AG04449 (cell line): ENCODE results near the gene EPM2AIP1.

GRCh38 chr3:33718798-33718969, 630 bp upstream of the CLASP2 start:
- RRBS = no CpG with 5 or more reads among the region's 2 CpGs

DNA sequence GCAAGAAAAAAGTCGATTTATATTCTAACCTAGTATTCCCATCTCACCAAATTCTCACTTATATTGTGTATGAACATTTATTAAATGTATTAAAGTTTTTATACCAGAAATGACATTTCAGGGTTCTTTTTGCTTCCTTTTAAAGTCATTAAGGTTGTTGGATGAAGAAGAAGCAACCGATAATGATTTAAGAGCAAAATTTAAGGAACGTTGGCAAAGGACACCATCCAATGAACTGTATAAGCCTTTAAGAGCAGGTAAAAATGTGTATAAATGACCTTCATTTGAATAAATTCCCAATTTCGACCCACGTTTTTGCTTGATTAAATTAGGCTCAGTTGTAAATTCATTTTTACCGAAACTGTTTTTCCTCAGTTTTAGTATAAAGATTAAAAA, 45.5 kb downstream of the PDCD6IP start:
- RRBS = no CpG with 5 or more reads among the region's 6 CpGs

GRCh38 chr3:34856460-34857157, 782.7 kb upstream of the ARPP21 start:
- RRBS = no CpG with 5 or more reads among the region's 6 CpGs

DNA sequence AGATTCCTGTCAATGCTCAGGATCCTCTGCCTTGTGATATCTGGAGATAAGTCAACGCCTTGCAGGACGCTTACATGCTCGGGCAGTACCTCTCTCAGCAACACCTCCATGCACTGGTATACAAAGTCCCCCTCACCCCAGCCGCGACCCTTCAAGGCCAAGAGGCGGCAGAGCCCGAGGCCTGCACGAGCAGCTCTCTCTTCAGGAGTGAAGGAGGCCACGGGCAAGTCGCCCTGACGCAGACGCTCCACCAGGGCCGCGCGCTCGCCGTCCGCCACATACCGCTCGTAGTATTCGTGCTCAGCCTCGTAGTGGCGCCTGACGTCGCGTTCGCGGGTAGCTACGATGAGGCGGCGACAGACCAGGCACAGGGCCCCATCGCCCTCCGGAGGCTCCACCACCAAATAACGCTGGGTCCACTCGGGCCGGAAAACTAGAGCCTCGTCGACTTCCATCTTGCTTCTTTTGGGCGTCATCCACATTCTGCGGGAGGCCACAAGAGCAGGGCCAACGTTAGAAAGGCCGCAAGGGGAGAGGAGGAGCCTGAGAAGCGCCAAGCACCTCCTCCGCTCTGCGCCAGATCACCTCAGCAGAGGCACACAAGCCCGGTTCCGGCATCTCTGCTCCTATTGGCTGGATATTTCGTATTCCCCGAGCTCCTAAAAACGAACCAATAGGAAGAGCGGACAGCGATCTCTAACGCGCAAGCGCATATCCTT, at the start of gene EPM2AIP1:
TSS of gene EPM2AIP1 (minus strand) at position 536 of the 719 bp plus-strand sequence.
- RRBS = 5% methylated on average over 2 of the region's 55 CpGs

DNA sequence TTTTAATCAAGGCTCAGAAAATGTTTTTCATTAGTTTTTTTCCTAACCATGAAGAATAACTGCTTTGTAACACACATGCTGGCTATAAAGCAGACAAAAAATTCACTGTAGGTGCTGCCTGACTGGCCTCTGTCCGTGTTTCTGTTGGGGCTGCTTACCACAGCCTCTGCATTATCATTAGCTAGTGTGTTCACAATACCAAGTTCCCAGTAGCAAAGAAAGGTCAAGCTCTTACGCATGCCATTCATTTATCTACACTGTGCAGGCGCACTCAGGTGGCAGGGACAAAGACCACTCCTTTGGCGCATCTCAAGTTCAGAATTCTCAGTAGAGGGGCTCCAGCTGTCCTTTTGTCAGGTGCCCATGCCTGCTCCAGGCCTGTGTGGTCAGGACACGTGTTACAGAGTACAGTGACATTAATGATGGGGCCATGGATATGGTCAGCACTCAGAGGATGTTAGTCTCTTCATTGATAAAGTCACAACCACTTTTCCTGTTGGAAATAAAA, 22.3 kb downstream of the MLH1 start:
- RRBS = no CpG with 5 or more reads among the region's 5 CpGs

GRCh38 chr3:37127329-37127815, 47.0 kb downstream of the LRRFIP2 start:
- RRBS = no CpG with 5 or more reads among the region's 1 CpG

DNA sequence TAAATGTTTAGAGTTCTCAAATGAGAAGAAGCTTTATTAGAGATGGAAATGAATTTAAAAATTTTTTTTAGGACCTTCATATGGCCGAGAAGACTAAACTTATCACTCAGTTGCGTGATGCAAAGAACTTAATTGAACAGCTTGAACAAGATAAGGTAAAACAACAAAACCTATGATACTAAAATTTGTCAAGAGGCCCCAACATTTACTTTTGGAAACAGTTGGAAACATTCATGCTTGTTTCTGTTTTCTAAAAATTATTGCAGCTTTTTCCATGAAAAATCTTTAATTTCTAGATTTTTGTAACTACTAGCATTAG, 56.1 kb downstream of the GOLGA4 start:
- RRBS = no CpG with 5 or more reads among the region's 2 CpGs

DNA sequence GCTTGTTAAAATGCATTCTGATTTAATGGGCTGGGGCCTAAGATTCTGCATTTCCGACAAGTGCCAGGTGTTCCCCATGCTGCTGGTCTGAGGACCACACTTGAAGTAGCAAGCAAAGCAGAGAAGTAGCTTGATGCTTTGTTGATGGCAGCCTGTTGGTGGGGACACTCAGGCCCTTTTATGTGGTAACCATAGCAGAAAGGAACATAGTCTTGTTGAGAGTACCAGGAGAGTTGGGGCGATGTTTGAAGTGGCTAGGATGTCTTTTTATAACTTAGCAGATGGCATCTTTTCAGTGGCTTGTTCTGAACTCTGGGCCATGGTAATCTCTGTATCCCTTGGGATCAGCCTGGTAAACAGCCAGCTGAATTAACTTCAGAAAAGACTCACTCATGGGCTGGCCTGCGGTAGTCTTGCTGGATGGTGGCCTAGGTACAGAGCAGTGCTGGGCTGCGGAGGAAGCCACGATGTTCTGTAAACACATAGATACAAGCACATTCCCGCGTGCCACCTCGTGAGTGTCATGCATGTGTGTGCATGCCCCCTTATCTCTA, 14.8 kb downstream of the ITGA9 start:
- RRBS = no CpG with 5 or more reads among the region's 8 CpGs

DNA sequence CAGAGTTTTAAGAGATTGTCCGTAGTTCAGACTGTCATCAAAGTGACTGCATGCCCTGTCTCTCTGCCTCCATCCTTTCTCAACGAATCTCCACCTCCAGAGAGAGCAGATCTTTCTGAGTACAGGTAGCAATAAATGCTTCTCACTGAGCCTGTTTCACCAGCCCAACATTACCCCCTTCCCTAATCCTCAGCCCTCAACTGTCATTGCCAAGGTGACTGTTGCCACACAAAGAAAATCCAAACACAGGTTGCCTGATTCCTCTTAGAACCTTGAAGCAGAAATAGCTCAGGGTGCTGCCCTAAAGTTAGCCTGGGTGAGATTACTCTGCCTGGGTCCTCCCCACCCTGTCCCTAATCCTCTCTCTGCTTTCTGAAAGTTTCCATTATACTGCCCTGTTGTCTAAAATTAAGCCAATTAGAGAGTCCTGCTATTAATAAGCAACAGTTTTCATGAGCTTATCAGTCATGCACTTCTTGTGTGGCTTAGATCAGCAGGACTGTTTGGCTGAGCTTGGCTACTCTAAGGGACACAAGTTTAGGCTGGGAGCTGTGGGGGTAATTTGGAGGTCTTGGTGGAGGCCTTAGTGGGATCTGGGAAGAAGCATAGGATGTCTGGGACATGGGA, 57.0 kb downstream of the ITGA9 start:
- RRBS = no CpG with 5 or more reads among the region's 2 CpGs

DNA sequence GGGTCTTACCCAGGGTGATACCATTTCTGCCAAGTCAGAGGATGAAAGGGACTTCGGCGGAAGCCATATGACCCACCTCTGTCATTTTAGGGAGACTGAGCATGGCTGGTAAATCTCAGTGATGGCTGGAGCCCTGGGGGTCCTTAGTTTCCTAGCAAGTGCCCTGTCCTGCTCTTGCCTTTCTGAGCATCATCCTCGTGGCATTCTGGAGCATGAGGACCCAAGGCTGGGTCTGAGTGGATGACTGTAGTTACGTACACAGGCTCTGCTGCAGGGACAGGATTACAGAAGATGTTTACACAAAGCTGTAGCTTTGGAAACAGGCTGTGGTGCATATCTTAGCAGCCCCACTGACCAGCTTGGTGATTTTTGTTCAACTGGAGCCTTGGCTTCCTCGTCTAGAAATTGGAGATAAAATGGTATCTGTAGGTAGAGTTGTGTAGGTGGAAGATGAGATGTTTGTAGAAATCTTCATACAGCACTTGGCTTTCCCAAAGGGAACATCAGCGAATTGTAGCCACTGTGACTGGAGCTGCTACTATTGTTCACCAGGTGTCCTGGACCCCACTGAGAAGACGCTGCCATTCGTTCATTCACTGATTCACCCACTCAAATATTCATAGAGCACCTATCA, 136.9 kb downstream of the ITGA9 start:
- RRBS = no CpG with 5 or more reads among the region's 8 CpGs

DNA sequence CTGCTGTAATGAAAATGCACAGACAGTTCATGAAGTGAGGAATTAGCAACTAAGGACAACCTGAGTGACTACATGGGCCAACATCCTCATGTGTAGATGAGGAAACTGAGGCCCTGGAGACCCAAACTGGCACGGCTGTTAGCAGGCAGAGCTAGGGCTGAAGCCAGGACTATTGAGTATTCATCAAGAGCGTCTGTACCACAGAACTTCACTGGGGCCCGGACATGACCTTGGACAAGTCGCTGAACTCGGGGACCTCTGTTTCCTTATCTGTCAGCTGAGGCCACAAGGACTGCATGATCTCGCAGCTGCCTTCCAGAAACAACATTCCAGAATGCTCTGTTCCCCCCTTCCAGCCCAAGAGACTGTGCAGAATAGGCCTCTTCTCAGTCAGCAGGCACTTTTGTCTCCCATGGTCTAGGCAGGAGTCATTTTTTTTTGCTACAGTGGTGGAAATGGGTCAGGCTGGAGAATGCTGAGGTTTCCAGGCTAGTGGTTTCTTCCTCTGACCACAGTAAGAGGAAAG, 90.2 kb upstream of the CTDSPL start:
- RRBS = no CpG with 5 or more reads among the region's 6 CpGs

DNA sequence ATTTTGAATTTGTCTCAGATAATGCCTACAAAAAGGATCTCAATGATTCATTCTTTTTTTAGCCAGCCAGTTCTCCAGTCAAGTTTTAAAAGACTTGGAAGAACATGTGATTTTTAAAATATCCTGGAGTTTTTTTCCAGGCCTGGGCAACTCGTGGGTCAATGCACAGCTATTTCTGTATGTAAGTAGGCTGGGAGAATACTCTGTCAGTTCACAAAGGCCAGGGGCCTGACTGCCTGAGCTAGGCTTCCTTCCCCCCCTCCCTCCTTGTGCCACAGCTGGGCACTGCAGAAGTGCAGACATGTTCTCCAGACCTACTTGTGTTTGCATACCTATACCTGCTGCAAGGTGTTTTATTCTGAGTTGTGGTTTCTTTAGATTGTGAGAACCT, 43.7 kb downstream of the CTDSPL start:
- RRBS = no CpG with 5 or more reads among the region's 1 CpG

DNA sequence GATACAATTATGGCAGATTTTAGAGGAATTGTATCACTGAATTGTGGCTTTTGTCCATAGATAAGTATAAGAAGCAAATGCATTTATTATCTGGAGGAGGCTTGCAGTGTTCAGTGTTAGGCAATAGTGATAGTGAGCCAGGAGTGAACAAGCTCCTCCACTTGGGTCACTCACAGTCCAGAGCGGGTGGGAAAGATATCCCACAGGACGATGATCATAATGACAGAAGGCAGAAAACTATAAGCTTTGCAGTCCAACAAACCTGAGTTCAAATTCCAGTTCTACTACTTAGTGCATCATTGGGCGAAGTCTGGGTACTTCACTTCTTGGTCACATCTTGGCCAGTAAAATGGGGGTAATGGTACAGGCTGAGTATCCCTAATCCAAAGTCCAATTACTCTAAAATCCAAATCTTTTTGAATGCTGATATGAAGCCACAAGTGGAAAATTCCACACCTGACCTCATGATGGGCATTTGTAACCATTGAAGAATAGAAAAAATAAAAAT, 63.9 kb upstream of the VILL start:
- RRBS = no CpG with 5 or more reads among the region's 3 CpGs

GRCh38 chr3:37944256-37945339, 46.0 kb upstream of the VILL start:
- RRBS = no CpG with 5 or more reads among the region's 6 CpGs

DNA sequence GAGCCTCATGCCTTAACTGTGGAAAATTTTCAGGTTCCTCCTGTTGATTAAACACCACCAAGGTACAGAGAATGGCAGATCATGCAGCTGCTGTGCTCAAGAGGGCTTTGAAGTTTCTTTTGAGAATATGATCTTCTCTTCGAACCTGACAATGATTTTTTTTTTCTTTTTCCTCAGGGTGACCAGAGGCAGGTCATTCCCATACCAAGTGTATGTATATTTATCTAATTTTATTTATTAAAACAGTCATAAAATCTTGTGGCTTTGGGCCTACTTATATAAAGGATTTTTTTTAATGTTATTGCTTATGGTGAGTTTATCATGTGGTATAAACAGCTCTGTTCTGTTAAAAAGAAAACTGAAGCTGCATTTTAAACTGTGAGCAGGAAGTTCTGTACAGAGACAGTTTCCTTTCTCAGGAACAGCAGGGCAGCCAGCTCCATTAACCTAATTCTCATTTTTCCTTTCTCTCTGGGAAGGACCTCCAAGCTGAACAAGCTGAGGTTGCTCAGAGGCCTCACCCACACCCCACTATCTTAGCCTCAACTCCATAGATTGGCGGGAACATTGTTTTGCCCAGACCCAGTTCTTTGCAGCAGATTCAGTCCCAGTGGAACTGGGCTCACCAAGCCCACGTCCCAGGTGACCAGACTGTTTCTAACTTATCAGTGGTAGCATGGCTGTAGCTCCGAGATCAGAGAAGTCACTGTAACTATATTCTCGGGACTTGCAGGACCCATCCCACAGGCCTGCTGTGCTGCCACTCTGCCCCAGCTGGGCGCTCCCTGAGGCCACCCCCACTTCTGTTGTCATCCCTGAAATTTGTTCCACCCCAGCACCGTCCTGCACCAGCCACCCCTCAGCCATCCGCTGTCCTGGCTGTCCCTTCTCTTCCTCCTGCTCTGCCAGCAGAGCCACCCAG, 33.4 kb upstream of the VILL start:
- RRBS = no CpG with 5 or more reads among the region's 8 CpGs

- RRBS = no CpG with 5 or more reads among the region's 7 CpGs
These were observed 9.6 kb downstream of the VILL start for GRCh38 chr3:37999905-38000766.

- RRBS = no CpG with 5 or more reads among the region's 4 CpGs
These were observed 1.5 kb downstream of the DLEC1 start for GRCh38 chr3:38040500-38040866.

DNA sequence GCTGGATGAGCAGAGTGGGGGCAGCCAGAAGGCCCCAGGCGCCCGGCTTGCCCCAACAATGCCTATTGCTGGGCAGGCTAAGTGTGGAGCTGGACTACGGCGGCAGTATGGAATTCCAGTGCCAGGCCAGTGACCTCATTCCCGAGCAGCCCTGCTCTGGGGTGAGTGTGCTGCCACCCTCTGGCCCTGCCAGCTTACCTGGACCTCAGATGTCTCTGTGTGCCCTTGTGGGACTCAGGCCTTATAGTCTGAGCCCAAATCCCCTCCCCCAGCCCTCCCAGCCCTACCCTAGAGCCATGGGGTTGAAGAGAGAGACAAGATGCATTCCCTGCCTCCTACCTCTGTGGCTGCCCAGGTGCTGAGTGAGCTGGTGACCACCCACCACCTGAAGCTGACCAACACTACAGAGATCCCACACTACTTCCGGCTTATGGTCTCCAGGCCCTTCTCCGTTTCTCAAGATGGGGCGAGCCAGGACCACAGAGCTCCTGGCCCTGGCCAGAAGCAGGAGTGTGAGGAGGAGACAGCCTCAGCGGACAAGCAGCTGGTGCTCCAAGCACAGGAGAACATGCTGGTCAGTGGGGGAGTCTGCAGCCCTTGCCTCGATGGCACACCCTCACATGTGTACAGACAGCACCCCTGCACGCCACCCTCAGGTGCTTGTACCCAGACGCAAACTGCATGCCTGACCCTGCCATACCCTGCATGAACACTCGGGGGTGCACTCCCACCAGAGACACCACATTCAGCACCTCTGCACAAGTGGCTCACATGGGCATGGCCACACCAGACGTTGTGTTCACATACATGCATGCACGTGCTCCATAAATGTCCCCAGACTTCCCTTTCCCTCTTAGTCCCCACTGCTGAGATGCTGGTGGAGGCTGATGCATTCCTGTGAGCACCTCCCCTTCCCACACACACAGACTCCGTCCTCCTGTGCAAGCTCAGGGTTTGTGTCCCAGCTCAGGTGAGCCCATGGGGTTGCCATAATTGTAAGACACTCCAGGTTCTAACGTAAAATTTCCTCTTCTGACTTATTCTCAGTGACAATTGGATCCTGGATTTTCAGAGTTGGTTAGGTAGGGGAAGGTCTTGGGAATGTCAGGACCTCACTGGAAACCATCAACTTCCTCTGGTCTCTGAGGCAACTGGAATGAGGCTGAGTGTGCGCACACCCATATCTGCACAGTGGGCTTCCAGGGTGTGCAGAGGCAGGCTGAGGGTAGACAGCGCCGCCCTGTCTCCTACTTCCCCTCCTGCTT, 19.0 kb downstream of the ACAA1 start:
- RRBS = no CpG with 5 or more reads among the region's 20 CpGs

GRCh38 chr3:38118716-38119004, 18.3 kb downstream of the ACAA1 start:
- RRBS = no CpG with 5 or more reads among the region's 5 CpGs